Measurements from ENCODE around the genes PAK5 and ANKEF1.

DNA sequence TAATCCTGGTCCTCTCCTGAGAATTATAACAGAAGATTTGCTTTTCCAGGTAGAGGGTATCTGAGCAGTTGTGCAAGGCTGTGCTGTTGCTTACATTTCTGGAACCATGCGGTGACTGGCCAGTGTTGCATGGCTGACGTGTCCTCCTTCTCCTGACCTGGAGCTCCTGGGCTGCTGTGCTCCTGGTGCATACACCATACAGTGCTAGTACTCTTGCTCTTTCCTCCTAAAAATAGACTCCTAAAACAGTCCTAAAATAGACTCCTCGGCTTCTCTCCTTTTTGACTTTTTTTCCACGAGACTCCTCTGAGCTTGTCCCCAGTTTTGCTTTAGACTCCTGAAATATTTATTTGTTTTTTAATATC, 78.4 kb upstream of the CHGB start:
- RRBS, result no CpG with 5 or more reads among the region's 4 CpGs

GRCh38 chr20:6007001-6007534, 1.1 kb downstream of the CRLS1 start:
- RRBS, result no CpG with 5 or more reads among the region's 6 CpGs

- RRBS, result no CpG with 5 or more reads among the region's 4 CpGs
Observed at GRCh38 chr20:6014195-6014792, 8.4 kb downstream of the CRLS1 start.

GRCh38 chr20:6770441-6770900, 3.0 kb downstream of the BMP2 start:
- RRBS, result no CpG with 5 or more reads among the region's 12 CpGs

DNA sequence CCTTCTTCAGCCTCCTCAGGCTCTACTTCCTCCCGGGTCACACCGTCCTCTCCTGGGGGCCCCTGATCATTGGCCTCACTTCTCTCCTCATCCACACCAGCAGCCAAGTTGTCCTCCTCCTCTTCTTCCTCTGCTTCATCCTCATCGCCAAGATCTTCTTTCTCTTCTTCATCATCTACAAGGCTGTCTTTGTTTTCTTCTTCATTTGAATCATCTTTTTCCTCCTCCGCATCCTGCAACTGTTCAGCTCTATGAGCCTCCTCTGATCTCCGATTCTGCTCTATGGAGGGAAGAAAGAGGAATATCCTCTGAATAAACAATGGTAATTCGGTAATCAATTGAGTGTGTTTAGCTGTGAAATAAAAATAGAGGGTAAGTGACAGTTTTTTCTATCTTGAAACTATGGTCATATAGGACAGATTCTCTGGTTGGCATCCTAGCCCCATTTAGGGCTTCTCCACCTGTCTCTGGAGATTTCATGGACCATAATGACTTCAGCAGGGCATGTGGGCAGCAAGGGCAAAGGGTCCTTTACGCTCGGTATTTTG, 37.1 kb downstream of the TMX4 start:
- RRBS, result no CpG with 5 or more reads among the region's 8 CpGs

GRCh38 chr20:8132581-8133427, 738 bp downstream of the PLCB1 start:
- RRBS, result under 1% methylated on average over 8 of the region's 57 CpGs

- RRBS, result no CpG with 5 or more reads among the region's 4 CpGs
Observed at GRCh38 chr20:8161530-8162218, 29.6 kb downstream of the PLCB1 start.

DNA sequence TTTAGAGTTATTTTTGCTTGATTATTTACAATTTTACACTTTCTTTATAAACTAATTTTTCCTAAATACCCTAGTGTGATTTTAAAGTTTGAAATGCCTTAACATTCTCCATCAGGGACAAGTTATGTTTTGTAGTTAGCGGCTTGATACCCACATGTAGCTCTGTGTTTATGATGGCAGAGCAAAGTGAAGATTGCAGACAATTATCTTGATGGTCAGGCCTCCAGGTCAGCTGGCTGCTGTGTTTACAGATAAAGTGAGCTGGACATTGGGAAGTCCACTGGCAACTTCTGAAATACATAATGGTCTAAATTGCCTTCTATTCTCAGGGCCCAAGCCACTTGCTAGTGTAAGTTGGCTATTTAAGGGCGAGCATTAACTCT, 58.3 kb downstream of the PLCB1 start:
- RRBS, result no CpG with 5 or more reads among the region's 2 CpGs

DNA sequence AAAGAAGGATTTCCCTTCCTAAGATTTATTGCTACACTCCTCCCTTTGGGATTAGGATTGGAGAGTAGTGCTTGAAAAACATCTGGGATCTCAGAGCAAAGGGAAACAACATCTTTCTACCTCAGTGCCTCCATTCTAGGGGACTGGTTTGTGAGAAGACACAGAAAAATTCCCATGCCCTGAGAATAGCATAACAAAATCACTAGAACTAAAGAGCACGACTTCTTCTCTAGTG, 135.3 kb upstream of the PLCB4 start:
- RRBS, result no CpG with 5 or more reads among the region's 1 CpG

DNA sequence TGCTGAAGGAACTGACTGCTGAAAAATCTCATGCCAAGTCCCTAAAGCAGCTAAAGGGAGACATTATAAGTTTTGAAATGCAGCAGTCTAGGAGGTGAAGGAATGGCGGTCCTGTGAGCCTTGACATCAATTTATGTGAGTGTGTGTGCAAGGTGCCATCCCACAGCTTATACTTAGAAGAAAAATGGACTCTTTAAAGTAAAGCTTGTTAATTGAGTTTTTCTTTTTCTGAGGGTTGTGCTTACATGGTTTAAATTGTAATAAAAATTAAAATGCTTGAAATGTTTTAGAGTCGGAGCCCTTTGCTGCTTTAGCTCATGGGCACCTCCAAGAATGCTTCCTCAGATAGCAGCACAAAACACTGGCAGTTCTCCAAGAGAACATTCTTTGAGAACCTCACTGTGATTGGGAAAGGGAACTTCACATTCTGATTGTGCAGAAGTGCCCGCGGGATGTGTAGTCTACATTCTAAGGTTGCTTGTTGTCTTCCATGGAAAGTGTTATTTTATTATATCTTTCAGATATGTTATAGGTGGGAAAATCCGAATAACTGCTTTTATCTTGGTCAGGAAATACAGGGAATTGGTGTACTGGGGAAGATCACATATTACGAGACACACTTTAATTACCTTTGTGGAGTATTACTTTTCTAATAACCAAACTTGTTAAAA, 44.2 kb downstream of the PLCB4 start:
- RRBS, result no CpG with 5 or more reads among the region's 6 CpGs

DNA sequence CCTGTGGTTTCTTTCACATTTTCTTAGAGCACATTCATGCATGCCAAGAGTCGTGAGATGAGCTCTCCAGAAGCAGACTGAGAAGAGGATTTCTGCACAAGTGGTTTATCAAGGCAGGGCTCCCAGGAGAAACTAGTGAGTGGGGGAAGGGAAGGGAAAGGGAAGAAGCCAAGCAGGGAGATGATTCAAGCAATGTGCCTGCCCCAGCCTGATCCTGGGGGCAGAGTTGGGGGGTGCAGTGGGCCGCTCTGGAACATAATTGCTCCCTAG, 152.0 kb downstream of the PLCB4 start:
- RRBS, result no CpG with 5 or more reads among the region's 2 CpGs

- RRBS, result no CpG with 5 or more reads among the region's 1 CpG
Observed at GRCh38 chr20:9356769-9357092, 157.7 kb upstream of the LAMP5 start.

DNA sequence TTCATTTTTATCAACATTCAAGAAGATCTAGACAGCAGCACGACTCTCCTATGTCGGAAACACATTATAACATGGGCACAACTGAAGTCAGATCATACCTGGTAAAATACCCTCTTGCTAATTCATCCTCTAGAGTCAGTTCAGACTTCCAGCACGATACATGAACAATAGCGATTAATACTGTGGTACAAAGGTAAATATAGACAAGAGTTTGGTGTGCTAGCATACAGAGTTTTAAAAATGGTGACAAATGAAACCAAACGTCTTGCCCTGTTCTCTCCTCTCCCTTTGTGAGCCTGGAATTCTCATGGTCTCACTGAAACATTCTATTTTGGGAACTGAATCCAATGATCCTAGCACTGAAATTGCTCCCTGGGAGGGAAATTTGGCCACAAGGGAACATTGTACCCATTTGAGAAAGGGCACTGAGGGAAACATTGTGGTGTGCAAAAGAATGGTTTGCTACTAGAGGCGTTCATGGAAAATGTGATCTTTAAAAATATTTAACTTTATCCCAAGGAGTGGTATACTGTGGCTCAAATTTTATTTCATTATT, 23.9 kb downstream of the LAMP5 start:
- RRBS, result no CpG with 5 or more reads among the region's 6 CpGs

DNA sequence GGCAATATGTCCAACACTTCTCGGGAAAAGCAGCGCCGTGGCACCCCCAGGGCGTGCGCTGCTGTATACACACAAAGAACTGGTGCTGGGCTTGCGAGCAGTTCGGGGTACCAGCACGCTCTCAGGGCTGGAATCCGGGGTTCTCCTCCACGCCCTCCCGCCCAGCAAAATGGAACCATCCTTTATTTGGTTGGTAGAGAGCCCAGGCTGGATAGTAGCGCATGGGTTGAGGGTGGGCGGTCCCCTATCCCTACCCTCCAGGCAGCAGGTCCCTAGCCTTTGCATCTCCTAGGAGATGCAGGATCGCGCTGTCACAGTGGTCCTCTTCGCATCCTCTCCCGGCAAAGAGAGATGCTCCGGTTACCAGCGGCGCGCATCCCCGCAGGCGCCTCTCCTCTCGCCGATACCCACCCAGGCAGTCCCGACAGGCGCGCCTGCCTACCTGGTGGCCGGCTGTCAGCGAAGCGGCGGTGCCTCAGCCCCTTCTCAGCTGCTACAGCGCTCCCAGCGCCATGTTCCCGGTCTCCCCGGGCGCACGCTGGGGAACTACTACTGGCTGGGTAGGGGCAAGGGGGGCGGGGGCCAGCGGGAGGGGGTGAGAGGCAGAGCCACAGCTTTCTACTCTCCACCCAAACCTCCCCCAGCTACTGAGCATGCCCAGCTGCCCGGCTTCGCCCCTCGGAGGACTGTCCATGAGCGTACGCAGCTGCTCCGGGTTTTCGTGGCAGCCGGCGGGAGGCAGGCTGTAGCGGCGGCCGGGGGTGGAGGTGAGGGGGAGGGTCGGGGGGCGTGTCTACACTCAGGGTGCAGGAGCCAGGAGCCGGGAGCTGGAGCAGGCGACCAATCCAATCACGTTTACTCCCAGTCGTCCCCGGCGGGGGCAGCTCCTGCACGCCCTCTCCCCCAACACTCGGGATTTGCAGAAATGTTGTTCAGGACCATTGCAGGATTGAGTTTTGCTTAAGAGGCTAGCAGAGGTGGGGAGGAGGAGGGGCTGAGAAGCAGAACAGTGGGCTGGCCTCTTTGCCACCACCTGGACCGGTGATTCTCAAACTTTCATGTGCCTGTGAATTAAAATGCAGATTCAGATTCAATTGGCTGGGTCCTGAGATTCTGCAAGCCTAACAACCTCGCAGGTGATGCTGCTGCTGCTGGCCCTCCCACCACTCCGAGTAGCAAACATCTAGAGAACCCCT, at the start of gene PAK5:
Gene PAK5 (minus strand): TSS at position 757 of the 1,196 bp plus-strand sequence.
- RRBS, result 3% methylated on average over 30 of the region's 65 CpGs

GRCh38 chr20:9985826-9986513, 48.8 kb upstream of the ANKEF1 start:
- RRBS, result no CpG with 5 or more reads among the region's 7 CpGs

- RRBS, result 5% methylated on average over 29 of the region's 66 CpGs
Observed at GRCh38 chr20:10034555-10035553, at the start of gene ANKEF1. TSS of gene ANKEF1 (plus strand) at chr20:10034987.

- RRBS, result no CpG with 5 or more reads among the region's 5 CpGs
Observed at GRCh38 chr20:10110940-10111899, 76.4 kb downstream of the ANKEF1 start.

DNA sequence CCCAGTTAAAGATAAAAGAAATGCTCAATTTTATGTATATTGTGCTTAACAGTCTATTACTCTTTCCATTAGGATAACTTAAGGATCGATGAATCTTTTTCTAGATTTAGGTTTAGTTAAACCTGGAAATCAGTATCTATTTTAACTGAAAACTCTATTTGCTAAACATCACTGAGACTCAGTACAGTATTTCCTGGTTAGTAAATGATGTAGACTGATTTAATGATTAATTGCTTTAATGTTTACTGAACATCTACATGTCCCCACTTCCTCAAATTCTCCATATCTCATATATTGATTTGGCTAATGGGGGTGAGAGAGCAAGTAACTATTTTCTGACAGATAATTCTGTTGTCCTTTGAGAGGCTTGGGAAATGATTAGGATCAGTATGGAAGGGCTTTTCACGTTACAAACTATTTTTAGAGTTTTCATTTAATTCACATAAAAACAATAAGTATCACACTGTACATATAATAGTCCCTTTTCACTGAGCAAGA, 10.3 kb downstream of the MKKS start:
- RRBS, result no CpG with 5 or more reads among the region's 2 CpGs

GRCh38 chr20:10433134-10433532, 889 bp downstream of the MKKS start:
- RRBS, result no CpG with 5 or more reads among the region's 21 CpGs

DNA sequence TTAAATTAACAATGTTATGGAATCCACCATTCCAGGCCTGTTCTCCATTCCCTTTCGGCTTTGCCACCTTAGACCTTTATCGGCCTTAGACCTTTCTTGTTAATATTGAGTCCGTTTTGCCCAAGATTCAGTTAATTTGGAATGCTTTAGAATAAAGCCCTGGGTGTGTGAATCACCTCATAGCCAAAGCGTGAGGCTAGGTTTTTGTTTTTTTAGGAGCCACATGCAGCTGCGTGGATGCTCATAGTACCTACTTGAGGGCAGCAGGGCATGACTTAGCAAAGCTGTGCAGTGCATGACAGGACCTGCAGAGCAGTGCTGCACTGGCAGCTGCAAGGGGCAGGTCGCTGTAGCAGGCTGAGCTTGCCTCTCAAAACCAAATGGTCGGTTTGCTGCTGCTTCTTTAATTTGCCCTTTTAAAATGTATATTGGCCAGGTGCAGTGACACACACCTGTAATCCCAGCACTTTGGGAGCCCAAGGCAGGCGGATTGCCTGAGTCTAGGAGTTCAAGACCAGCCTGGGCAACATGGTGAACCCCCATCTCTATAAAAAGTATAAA, 116.1 kb downstream of the JAG1 start:
- RRBS, result no CpG with 5 or more reads among the region's 8 CpGs

Data from aortic smooth muscle cell (primary cell).